Mononuclear cell (primary cell): ENCODE measurements around a stretch of chr9.

DNA sequence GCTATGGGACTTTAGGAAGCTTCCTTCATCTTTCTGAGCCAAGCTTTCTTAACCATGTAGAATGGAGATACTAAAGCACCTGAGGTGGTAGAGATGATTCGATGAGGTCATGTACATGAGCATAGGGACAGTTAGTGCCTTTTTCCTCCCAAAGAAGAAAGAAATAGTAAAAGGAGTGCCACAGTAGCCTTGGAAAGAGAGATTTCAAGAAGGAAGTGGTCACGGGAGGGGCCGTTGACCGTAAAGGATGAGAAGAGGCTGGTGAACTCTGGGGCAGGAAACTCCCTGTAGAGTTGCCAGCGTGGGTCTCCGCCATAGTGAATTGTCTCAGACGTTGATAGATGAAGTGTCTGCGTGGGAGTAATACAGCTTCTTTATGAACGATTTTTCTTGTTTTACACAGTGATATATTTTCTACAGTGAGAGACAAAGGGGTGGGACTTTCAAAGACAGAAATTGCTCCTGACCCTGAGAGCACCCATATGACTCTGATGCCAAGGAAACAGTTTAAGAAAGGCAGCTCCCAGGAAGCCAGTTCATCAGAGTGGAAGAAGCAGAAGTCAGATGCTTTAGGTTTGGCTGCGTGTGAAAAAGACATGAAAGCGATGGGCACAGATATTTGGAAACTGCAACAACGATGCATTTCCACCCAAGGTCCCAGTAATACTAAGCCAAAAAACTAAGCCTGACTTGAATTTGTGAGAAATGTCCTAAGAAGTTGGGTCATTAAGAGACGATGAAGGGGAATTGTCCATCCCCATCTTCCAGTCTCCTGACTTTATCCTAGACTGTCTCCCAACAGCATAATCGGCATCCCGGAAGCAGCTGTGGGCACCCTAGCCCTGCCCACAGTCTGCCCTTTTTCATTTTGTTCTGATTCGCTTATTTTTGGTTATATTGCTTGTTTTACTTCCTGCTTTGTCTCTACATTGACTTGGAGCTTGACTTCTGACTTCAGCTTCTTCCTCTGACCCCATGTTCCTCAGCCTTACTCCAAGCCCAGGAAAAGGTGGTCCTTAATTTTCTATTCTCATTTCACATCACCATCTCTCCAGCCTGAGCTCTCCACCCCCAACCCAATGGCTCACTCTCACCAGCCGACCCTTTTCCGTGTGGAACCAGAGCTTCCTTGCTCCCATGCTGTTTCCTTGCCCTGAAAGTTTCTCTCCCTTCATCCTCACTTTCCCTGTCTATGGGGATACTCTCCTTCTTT lies 41.5 kb downstream of the UGCG start:
- RRBS: no CpG with 5 or more reads among the region's 18 CpGs

GRCh38 chr9:112033169-112034308 lies 136.9 kb downstream of the UGCG start:
- RRBS: no CpG with 5 or more reads among the region's 9 CpGs

GRCh38 chr9:112125676-112126548 lies 49.2 kb downstream of the SUSD1 start:
- RRBS: no CpG with 5 or more reads among the region's 2 CpGs

- RRBS: no CpG with 5 or more reads among the region's 6 CpGs
Measured at GRCh38 chr9:112143474-112143959, 31.6 kb downstream of the SUSD1 start.

- RRBS: no CpG with 5 or more reads among the region's 8 CpGs
Measured at GRCh38 chr9:112169261-112169883, 5.7 kb downstream of the SUSD1 start.

DNA sequence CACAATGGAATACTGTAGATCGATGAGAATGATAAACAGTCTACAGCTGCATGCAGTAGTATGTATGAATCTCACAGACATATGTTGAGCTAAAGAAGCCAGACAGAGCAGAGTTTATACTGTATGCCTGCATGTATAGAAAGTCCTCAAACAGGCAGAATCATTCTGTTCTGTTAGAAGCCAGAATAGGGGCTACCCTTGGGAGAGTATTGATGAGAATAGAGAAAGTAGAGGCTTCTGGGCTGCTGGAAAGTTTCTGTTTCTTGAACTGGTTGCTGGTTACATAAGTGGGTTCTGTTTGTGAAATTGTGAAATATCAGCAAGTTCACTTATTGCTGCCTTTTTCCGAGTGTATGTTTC lies 9.6 kb downstream of the KIAA1958 start:
- RRBS: no CpG with 5 or more reads among the region's 2 CpGs

DNA sequence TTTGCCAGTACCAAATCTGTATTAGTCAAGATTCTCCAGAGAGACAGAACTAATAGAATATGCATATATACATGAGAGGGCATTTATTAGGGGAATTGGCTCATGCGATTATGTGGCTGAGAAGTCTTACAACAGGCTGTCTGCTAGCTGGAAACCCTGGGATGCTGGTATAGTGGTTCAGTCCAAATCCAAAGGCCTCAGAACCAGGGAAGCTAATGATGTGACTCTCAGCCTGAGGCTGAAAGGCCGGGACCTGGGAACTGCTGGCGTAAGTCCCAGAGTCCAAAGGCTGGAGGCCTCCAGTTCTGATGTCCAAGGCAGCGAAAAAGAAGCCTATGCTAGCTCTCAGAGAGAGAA lies 84.0 kb downstream of the KIAA1958 start:
- RRBS: no CpG with 5 or more reads among the region's 4 CpGs

GRCh38 chr9:112804050-112804375 lies 53.5 kb downstream of the SNX30 start:
- RRBS: no CpG with 5 or more reads among the region's 14 CpGs

- RRBS: no CpG with 5 or more reads among the region's 6 CpGs
Measured at GRCh38 chr9:112862047-112862546, 28.6 kb downstream of the SLC46A2 start.

DNA sequence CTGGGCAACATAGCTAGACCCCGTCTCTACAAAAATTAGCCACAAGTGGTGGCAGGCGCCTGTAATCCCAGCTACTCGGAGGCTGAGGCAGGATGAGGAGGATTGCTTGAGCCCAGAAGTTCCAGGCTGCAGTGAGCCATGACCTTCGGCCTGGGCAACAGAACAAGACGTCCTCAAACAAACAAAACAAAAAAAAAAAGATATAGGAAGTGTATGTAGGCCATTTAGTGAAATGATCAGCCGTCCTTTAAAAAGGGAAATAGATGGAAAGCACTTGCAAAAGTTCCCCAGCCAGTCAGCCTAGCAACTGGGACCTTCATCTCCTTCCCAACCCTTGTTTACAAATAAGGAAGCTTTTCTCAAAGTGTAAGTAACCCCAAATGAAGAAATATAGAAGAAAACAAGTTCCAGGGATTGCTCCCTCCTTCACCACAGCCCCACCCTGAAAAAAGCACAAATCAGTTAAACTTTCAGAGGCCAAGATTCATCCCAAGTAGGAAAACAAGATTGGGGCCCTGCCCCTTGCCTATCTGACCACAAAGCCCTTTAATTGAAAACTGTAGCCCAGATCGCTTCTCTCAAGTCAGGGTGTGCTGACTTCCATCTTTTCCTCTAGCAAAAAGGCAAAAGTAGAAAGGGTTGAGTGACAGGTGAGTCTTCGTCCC lies 1.1 kb downstream of the SLC31A2 start:
- RRBS: no CpG with 5 or more reads among the region's 8 CpGs

DNA sequence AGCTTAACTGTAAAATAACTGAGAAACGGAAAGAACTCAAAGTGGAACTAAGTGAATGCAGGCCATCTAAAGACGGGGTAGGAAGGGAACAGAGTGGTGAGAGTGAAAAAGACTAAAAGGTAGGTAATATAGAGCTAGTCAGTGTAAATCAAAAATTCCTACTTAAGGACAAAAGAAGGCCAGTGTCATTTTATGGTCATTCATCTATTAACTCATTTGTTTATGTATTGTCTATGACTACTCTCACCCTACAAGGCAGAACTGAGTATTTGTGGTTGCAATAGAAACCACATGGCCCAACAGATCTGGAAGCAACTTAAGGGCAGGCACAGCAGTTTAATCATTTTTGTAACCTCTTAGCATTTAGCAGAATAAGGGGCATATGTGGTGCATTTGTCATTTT lies 1.2 kb downstream of the FKBP15 start:
- RRBS: no CpG with 5 or more reads among the region's 2 CpGs

GRCh38 chr9:113222366-113222864 lies 1.1 kb downstream of the SLC31A1 start:
- RRBS: no CpG with 5 or more reads among the region's 7 CpGs

DNA sequence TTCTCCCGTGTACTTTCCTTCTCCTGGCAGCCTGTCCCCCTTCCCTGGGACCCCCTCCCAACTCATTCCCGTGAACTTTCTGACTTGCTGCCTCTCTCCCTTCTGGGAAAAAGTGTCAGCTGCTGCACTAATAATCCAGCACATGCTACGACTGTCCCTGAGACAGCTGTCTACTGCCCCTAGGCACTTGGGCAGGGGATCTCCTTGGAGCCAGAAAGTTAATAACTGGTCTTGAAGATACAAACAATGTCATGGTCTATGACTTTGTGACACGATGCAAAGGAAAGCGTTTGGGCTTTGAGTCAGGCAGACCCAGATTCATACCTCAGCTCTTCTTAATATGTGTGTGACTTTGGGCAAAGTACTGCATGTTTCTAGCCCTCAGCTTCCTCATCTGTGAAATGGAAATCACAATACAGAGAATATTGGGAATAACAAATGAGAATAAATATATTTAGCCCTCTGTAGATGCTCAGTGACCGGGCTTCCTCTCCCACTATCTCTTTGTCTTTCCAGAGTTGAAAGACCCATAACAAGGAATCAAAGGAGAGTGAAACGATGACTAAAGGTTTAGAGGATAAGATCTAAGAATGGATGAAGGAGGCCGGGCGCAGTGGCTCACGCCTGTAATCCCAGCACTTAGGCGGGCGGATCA lies 10.2 kb upstream of the RNF183 start:
- RRBS: 57% methylated on average over 1 of the region's 12 CpGs

GRCh38 chr9:113398810-113399561 lies 2.1 kb downstream of the ALAD start:
- RRBS: no CpG with 5 or more reads among the region's 7 CpGs

DNA sequence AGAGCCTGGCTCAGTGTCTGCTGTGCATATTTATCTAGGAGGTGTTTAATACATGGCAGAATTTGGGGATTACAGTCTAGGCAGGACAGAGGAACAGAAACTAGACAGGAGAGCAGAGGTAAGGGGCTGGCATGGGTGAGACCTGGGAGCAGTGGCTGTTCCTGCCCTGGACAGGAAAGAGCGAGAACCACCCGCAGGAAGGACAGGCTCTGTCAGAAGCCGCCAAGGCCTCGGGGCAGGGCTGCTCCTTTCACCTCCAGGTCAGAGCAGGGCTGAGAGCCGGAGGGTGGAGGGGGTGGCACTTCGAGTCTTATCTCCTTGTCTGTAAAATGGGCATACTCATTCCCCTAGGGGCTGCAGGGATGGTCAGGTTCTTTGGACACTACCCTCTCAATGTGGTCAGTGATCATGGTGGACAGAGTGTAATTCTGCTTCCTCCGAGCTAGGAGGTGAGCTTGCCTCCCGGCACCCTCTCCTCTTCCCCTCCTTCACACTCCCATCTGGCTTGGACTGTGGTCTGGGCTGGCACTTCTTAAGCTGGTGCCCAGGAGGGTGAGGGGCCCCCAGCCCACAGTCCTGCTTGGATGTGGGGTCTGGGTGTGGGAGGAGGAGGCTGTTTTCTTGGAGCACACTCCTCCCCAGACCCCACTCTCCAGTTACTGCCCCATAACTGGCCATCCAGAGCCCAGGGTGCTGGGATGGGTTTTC lies 39.6 kb downstream of the RGS3 start:
- RRBS: no CpG with 5 or more reads among the region's 8 CpGs

DNA sequence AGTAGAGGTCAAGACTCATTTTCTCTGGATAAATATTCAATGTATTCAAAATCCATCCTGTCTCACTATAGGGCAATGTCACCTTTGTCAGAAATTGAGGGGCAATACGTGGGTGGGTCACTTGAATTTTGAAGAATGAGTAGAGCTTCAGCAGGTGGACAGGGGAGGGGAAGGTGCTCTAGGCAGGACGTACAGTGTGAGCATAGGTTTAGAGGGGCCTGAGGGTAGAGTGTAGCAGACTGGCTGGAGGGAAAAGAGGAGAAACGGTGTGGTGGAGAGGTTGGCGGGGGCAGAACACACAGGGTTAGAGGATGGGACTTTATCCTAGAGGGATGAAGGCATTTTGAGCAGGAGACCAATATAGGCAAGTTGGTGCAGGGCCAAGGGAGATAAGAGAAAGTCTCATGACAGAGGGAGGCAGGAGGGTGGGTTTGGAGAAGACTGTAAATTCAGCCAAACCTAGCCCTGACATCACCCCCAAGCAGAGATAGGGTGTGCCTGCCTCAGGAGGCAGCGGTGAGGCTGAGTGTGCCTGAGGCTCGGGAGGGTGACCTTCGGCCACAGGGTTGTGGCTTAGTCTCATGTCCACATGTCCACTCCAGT lies 108.5 kb downstream of the RGS3 start:
- RRBS: no CpG with 5 or more reads among the region's 7 CpGs

DNA sequence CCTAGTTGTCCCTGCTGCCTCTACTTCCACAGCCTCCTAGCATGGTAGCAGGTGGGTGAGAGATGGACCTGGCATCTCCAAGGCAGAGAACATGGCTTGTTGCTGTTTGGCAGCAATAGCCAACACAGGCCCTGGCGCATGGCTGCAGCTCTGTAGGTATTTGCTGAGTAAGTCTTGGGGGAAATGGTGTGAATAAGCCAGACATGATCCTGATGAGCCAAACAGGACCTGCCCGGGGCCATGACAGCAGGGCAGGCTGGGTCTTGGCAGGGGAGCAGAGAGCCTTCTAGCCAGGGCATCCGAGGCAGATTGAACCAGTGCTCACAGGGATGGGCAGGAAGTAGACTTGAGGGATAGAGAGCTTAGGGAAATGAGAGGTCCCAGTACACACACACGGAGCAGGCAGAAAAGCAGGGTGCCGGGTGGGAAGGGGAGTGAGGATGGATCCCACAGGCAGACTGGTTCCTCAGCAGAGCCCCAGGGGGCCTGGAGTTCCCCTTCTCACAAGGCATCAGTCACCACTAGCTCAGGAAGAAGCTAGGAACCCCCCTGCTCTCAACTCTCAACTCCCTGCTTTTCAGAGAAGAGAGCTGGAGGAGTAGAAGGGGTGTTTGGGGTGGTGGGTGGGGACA lies 111.0 kb downstream of the RGS3 start:
- RRBS: no CpG with 5 or more reads among the region's 5 CpGs

DNA sequence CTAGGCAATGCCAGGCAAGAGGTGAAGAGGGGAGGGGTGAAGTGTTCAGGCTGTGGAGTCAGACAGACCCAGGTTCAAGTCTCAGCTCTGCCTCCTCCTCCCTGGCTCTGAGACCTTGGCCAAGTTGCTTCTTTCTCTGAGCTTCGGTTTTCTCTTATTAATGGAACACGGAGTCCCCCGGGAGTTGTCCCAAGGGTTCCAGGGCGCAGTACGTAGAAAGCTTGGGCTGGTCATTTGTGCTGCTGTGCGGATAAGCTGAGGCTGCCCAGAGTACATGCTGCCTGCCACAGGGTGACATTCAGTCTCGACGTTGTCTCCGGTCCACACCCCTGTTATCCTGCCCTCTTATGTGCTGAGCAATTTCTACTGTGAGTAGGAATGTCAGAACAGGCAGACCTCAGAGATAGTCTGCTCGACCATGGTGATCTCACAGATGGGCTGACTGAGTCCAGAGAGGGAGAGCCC lies 123.8 kb downstream of the RGS3 start:
- RRBS: no CpG with 5 or more reads among the region's 10 CpGs

GRCh38 chr9:113588820-113589864 lies 125.6 kb downstream of the RGS3 start:
- RRBS: no CpG with 5 or more reads among the region's 9 CpGs

GRCh38 chr9:113600212-113601038 lies 136.9 kb downstream of the RGS3 start:
- RRBS: no CpG with 5 or more reads among the region's 12 CpGs